ENCODE results near the gene PROK1.

DNA sequence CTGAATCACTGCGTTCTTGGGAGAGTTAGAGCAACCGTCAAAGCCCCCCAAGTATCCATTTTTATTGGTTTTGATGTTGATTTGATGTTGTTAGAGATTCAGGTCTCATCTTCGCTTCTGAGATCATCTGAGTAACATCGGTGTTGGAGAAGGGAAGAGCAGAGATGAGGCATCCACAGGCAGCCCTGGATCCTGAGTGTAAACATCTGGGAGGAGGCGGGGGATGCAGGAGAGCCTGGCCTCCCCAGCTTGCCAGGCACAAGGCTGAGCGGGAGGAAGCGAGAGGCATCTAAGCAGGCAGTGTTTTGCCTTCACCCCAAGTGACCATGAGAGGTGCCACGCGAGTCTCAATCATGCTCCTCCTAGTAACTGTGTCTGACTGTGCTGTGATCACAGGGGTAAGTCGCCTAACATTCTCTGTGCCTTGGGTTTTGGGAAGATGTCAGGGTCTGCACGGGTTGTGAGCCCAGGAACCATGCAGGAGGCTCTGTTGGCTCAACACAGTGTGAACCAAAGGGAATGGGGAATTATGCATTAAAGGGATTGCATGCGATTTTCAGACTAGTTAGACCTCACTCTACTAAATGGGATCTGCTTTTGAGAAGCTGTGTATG is at the start of gene PROK1:
PROK1 (plus strand) TSS at position 259 of the 614 bp plus-strand sequence.
- PRO-cap: no peak

GRCh38 chr1:110475869-110476184 is 24.9 kb downstream of the PROK1 start:
- PRO-cap: no peak

DNA sequence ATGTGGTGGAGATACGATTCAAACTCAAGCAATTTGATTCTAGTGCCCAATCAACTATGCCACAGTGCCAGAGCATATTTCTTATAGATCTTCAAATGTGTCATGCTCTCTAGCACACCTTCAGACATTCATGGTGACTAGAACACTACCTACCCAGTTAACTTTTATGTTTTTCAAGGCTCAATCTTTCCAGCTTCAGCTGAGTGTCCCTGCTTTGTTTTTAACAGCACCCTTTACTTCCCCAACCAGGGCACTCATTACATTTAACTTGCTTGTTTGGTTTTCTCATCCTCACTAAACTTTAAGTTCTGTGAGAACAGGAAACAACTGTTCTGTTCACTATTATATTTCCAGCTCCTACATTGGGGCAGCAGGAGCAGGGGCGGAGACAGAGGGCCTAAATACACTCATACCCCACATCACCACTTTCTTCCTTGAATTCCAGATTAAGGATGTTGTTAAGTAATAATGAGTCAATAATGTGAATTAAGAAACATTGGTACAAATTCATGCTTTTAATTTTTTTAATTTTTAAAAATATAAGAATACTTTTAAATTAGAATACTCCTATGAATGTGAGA is 6.1 kb downstream of the DRAM2 start:
- PRO-cap: no peak

DNA sequence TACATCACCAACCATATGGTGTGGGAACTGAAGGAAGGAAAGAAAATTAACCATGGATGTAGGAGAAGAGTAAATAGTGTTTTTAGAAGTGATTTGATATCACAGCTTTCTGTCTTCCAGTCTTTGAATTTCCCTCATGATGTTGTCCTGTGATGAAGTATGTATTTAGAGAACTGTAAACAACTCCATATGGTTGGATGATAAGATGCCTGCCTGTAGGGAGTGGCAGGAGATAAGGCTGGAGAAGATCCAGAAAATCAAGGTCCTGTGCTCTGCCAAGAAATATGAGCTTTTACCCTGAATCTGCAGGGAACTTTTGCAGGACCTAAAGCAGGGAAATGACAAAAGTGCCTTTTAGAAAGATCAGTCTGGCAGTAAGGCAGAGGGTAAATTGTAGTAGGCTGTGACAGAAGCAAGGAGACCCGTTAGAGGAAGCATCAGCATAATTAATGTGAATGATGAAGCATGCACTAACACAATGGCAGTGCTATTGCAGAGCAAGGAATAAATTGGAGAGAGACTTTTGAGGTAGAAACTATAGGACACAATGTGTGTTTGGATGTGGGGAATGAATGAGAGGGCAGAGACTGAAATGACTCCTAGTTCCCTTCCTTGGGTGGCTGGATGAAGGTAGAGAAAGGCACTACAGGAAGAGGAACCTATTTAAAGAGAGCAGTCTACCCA is 22.0 kb downstream of the CEPT1 start:
- PRO-cap: no peak

- PRO-cap: unidirectional peak, minus-strand start at chr1:111214588
Observed at GRCh38 chr1:111214269-111215548, 12.8 kb upstream of the CHI3L2 start.

GRCh38 chr1:111947920-111948517 is 41.4 kb downstream of the KCND3 start:
- PRO-cap: no peak

- PRO-cap: no peak
Observed at GRCh38 chr1:111954960-111955517, 34.4 kb downstream of the KCND3 start.

- PRO-cap: no peak
Observed at GRCh38 chr1:111987561-111987926, 1.9 kb downstream of the KCND3 start.

DNA sequence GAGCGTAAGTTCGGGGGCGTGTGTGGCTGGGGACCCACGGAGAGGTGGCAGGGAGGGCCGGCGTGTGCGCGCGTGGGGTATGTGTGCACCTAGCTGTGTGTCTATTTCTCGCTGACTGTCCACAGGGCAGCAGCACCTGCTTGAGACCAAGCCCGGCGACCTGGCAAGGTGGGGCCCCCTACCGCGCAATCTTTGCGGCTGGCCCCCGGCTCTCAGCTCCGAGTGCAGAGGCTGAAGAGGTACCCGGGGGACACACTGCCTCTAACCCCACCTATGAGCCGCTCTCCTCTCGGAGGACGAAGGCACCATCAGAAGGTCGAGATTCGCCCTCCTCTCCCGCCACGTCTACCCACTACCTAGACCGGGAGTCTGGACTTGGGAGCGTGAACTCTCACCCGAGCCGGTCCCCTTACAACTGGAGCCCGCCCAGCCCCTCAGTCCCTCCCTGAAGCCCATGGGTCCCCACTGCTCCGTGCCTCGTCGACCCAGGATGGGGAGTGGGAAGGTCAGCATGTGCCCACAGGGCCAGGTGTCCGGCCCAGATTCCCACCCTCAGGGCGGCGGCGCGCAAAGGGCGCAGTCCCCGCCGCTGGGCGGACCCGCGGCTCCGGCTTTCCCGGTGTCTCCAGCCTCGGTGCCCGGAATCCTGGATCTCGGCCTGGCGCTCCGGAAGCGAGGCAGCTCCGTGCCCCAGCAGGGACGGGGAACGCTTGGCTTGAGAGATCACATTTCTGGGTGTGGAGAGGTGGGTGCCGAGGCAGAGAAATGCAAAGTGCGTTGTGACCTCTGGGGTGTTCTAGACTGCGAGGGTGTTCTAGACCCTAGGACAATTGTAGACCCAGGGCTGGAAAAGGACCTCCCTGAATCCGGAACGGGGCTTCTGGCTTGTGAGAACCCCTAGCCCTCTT is 1.2 kb upstream of the KCND3 start:
- PRO-cap: no peak

DNA sequence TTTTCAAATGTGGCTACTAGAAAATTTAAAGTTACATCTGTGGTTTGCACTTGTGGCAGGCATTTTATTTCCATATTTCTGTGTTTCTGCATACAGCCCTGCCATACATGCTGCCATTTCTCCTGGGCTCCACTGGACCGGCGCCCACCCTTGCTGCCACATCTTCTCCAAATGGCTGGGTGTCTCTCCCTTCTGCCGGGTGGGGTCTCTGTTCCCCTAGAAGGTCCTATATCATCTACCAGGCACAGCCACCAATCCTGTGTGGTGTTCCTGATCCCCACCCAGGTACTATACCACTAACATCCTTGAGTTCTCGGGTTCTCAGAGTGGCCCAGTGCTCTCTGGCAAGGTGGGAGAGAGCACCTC is 31.1 kb upstream of the KCND3 start:
- PRO-cap: no peak

DNA sequence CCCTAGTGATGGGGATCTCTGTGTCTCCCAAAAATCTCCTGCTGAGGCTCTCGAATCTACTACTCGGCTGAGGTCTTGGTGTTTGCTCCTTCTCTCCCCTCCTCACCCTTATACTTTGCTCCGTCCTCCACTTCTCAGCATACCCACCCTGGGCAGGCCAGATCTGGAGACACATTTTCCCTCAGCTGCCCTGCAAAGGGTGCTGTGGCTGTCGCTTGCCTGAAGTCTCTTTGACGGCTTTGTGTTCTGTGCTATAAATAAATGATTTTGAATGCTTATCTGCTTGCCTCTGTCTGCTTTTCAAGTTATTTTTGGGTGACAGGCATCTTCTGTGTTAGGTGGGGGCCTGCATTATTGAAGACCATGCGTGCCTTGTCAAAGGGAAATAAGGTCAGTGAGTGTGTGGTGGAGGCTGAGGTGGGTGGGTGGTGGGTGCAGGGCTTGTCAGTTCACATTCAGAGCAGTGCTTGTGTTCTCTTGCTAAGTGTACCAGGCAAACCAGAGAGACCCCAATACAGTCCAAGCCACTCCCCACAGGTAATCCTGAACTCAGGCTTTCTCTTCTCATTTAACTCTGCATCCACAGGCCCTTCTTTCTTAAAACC is 66.9 kb upstream of the KCND3 start:
- PRO-cap: no peak

DNA sequence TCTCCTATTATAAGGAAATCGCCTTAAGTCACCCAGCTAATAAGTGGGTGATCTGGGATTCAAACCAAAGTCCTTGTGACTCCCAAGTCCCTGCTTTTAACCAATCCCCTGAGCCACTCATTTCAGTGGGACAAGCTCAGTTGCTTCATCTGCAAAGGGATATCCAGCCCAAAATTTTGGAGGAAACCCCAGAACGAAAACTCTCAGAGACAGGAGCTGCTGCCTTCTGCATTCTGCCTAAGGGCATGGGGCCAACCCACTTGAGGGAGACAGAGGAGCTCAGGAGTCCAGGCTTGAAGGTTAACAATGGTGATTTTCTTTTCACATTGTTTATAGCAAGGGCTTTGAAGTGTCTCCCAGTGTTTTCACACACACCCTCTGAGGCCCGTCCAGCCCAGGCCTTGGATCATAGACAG is 148.1 kb upstream of the CTTNBP2NL start:
- PRO-cap: no peak

DNA sequence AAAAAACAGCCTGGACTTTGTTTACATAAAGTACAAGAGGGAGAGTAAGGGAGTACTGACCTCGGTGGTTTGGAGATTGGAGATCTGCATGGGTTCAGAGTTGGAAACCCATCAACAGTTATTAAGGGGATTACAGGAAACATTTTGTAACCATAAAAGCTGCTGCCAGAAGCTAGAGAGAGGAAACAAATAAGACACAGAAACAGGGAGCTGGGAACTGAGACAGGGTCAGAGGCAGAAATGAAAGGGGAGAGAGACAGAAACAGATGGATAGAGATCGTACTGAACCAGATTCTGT is 131.4 kb upstream of the CTTNBP2NL start:
- PRO-cap: no peak

DNA sequence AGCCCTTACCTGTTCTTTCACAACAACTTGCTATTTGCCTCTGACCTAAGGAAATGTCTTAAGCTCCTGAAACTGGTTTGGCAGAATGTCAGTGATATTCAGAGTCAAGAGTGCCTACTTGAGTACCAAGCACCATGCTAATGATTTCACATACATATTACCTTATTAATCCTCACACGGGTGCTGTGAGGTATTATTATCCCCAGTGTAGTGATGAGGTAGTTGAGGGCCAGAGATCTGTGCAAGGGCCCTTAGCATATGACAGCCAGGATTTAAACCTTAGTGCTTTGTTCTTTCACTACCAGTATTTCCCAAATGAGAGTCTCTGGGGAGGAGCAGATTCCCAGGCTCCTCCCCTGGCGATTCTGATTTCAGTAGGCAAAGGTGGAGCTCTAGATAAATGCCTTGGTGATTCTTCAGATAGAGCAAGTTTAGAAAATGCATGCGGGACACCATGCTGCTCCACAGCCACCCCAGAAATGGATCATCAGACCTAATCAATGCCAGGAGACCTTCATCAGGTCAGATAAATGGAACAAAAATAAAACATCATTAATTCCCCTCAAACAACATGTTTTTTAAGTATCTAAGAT is 47.4 kb upstream of the WNT2B start:
- PRO-cap: no peak

GRCh38 chr1:112668744-112669212 is 5.7 kb upstream of the MOV10 start:
- PRO-cap: no peak

GRCh38 chr1:112697893-112698291 is 9.0 kb downstream of the RHOC start:
- PRO-cap: no peak

GRCh38 chr1:112699707-112700421 is 7.1 kb downstream of the RHOC start:
- PRO-cap: no peak

- PRO-cap: no peak
Observed at GRCh38 chr1:112713418-112713987, 1.6 kb downstream of the PPM1J start.

DNA sequence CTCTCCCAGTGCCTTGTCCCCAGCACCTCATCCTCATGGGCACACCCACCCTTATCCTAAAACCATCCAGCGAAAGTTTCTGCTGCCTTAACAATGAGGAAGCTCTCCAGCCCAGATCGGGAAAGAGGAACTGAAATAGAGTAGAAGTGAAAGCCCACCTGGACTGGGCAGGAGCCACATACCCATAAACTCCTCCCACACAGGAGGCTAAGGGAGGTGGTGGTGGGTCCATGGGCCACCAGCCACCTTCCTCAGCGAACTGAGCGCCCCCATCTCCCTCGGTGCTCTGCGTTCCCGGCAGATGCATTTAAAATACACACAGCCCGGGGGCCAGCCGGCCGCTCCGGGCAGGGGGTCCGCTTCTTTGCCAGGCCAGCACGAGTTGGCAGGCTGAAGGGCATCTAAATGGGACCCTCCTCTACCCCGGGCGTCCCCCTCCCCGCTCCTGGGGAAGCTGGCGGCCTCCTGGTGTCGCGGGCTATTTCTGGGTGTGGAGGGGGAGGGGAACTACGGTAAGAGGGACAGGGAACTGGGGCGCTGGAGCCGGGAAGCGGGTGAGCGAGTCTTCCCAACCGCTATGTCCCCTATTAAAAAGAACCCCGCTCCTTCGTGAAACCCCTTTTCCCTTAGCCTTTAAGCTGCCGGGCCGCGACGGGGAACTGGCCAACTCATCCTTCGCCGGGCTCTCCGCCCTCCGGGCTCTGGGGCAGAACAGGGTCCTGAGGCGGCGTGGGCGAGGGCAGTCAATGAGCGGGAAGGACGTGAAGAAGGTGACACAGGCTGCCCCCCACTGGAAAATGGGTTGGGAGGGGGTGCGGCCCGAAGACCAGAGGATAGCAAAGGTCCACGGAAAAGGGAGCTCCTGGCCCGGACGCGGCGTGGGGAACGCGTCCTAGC is 875 bp downstream of the PPM1J start:
- PRO-cap: no peak

DNA sequence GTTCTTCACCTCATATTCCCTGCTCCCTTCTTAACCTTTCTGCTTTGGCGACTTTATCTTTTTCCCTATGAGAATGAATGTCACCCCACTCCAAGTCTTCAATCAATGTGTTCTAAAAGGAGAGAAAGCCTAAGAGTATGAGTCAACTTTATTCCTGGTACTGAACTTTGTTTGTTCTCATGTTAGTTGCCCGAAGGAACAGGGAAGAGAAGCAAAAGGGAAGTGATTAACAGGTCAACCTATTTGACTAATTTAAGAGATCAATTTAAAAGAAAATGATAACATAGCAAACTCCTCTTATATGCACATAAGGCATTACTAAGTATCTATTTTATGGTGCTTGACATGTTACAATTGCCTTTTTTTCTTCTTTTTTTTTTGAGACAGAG is 40.0 kb upstream of the SLC16A1 start:
- PRO-cap: no peak